ENCODE data around the genes FEZ2 and PRKD3.

- RRBS = no CpG with 5 or more reads among the region's 6 CpGs
Observed at GRCh38 chr2:32464965-32465361, 108.1 kb downstream of the BIRC6 start.

DNA sequence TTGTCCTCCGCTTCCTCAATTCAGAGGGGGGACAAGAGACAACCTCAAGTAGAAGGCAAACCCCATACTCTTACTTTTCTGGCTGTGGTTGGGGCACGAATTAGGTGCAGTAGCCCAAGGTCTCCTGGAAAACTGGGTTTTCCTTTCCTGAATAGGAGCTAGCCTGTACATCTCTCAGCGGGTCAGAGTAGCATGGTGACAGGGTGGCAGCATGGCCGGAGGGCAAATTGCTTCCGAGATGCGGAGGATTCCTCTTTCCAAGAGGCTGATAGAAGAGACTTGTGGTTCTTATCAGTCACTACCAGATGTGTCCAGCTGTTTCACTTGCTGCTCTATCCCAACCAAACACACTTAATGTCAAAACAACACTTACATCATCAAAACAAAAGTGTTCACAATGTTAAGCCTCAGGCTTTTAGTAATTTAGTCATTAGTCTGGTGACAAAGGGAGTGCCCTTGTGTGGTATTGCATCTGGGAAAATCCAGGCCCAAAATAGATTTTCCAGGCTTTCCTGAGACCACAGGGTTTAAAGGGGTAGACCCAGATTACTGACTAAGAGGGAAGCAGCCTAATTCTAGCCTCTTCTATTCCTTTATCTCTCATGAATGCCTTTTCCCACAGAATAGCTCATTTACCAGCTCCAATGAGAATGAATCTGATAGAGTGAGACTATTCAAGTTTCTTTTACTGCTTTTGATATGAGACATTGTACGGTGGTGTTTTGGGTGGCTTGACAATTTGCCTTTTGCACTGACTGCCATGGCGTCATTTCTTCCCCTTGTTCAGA is 162.0 kb downstream of the LTBP1 start:
- RRBS = no CpG with 5 or more reads among the region's 8 CpGs

GRCh38 chr2:33158491-33159177 is 211.9 kb downstream of the LTBP1 start:
- RRBS = no CpG with 5 or more reads among the region's 4 CpGs

DNA sequence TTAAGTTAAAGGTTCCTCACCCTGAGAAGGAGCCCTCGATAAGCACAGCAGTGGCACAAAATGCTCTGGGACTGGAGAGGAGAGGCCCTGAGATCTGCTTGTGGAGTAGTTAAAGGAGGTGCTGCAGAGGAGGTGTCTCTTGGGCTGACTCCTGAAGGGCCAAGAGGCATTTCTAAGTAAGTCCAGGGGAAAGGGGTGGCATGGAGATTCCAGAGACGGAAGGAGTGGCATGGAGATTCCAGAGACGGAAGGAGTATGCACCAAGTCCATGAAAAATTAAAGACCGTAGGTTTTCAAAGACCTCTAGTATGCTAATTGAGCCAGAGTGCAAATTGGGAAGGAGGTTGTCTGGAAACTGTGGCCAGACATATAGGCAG is 137.9 kb upstream of the RASGRP3 start:
- RRBS = no CpG with 5 or more reads among the region's 4 CpGs

- RRBS = no CpG with 5 or more reads among the region's 4 CpGs
Observed at GRCh38 chr2:33482429-33482868, 6.0 kb downstream of the RASGRP3 start.

GRCh38 chr2:36358295-36358865 is 2.8 kb downstream of the CRIM1 start:
- RRBS = no CpG with 5 or more reads among the region's 7 CpGs

DNA sequence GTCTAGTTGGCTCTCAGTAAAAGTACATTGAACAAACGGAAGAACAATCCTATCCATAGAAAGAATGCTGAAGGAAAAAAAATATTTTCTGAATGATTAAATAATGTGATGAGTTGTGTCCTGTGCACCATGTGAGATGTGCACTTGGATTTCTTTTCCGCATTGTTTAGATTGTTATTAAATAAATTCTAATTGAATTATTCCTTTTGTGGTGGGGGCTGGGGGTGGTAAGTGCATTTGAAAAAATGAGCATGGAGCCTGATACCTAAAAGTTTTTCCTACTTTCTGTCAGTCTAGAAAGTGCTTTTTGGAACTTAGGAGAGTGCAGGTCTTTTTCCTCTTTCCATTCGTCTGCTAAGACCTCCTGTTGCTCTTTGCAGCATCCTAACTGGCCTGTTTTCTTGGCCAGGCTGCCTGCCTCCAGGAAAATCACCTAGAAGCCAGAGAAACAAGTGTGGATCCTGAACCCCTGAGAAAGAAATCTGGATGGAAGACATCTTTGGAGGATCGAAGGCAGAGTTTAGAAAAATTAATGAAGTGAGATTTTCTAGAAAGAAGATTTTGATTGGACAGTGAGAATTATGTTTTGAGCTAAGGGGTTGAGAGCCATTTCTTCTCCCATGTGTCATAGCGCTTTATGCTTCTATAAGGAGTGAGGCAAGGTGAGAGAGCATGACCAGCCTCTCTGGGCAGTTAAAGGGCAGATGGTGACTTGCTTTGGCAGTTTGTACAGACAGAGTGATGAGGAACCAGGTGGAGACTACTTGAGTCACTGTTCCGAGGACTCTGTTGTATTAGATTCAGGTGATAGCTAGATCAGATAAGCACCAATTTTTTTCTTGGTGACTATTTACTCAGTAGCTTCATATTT is 4.2 kb downstream of the CRIM1 start:
- RRBS = no CpG with 5 or more reads among the region's 6 CpGs

GRCh38 chr2:36413294-36413609 is 57.7 kb downstream of the CRIM1 start:
- RRBS = no CpG with 5 or more reads among the region's 3 CpGs

- RRBS = no CpG with 5 or more reads among the region's 8 CpGs
Observed at GRCh38 chr2:36472987-36473580, 117.5 kb downstream of the CRIM1 start.

DNA sequence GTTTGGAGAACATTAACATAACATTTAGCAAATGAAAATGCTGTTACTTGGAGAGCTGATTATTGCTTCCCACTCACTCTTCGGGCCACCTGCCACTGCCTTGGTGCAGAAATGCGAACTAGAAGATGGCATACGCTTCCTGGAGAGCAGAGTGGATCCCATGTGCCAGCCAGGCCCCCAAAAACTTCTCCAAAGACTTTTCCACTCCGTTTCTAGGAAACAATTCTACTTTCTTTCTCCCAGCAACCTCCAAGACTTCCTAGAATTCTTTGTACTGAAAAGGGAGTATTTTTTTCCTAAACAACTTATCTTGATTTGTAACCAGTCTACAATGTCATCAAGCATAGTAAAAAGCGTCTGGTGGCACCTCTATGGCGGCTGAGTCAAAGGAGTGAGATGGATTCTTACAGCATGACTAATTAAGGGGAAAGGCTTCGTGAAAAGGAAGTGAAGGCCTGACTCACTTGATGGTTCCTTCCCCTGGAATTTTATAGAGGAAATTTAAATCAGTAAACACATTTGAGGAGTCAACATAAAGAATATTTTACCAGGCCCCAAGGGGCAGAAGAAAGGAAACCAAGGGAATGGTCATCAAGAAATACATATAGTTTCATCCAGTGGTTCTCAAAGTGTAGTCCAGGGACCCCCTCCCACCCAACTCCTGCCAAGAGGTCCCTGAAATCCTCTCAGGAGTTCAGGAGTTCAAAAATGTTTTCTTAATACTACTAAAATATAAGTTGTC is 36.5 kb downstream of the FEZ2 start:
- RRBS = no CpG with 5 or more reads among the region's 7 CpGs

- RRBS = no CpG with 5 or more reads among the region's 7 CpGs
Observed at GRCh38 chr2:36563448-36564255, 34.3 kb downstream of the FEZ2 start.

DNA sequence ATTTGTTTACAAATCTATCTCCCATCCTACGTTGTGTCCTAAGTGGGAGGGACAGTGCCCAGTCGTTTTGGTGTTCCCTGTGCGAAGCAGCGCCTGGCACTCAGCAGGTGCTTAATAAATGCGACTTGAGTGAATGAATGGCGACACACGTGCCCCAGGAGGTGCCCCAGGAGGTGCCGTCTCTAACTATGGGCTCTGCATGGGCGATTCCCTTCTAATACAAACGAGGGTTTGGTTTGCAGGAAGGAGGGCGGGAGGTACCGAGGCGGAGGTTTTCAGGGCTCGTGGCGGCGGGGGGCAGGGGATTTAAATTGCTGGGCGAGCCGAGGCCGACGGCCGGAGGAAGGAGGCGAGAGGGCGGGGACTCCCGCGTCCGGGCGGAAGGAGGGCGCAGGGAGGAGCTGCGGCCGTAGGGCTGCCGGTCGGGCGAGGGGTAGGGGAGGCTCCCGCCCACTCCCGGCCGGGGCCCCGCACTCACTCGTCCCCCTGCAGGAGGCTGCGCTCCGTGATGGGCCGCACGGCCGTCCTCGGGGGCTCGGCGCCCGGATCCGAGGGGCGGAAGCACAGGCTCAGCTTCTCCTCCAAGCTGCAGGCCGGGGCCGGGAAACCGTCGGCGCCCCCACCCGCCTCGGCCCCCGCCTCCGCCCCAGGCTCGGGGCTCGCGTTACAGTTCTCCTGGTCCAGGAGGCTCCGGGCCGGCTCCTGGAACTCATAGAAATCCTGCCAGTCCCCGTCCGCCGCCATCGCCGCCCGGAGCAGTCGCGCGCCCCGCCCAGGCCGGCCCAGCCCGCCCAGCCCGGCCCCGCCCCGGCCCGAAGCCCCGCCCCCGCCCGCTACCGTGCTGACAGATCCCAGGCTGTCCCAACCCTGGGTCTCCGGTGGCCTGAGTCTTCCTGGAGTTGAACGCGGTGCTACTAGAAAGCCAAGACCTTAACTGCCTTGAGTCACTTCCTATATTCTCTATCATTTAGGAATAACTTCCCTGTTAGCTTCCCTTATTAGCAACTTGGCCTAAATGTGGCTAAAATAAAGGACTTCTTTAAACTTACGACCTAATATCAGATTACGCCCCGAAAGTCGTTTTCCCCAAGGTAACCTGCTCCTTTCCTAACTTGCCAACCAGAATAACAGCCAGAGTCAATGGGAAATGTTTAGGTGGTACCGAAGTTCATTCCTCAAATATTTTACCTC is at the start of gene FEZ2:
Gene FEZ2 (minus strand): TSS at position 770 of the 1,191 bp plus-strand sequence.
- RRBS = 1% methylated on average over 40 of the region's 91 CpGs

GRCh38 chr2:36800345-36801000 is 104.0 kb downstream of the VIT start:
- RRBS = no CpG with 5 or more reads among the region's 15 CpGs

- RRBS = no CpG with 5 or more reads among the region's 3 CpGs
Observed at GRCh38 chr2:37141334-37141776, 15.4 kb downstream of the EIF2AK2 start.

DNA sequence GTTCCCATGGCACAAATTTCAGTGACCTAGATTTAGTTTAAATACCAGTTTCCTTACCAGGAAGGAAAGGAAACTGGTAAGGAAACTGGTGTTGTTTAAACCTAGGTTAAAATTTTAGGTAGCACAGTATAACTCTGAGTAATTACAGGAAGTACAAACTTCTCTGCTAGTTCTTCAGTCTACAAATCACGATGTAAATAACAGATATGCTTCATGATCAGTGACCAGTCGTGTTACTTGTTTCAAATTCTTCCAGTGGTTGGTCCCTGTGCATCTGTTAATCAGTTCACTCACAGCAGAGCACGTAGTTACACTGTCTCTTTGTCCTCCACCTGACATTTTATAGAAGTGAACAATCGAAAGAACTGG is 7.2 kb downstream of the EIF2AK2 start:
- RRBS = no CpG with 5 or more reads among the region's 4 CpGs

DNA sequence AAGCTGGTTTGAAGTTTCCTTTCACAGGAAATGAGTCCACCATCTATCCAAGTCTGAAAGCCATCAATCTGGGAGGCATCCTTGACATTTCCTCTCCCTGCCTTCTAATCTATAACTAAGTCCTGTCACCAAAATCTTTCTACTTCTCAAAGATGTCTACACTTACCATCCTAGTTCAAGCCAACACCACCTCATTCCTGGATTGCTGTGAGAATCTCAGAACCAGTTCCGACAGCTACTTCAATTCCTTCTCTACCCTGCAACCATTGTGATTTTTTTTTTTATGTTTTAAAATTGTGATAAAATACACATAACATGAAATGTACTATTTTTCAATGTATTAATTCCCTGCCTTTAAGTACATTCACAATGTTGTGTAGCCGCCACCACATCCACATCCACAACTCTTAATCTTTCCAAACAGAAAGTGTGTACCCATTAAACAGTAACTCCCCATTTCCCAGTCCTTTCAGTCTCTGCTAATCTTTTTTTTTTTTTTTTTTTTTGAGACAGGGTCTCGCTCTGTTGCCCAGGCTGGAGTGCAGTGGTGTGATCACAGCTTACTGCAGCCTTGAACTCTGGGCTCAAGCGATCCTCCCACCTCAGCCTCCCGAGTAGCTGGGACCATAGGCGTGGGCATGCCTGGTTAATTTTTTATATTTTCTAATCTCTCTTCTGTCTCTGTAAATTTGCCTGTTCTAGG is 3.8 kb downstream of the EIF2AK2 start:
- RRBS = no CpG with 5 or more reads among the region's 6 CpGs

DNA sequence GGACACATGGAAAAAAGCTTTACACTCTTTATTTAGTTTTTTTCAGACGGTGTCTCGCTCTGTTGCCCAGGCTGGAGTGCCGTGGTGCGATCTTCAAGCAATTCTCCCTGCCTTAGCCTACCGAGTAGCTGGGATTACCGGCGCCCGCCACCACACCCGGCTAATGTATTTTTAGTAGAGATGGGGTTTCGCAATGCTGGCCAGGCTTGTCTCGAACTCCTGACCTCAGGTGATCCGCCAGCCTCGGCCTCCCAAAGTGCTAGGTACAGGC is 11.3 kb upstream of the EIF2AK2 start:
- RRBS = no CpG with 5 or more reads among the region's 13 CpGs

DNA sequence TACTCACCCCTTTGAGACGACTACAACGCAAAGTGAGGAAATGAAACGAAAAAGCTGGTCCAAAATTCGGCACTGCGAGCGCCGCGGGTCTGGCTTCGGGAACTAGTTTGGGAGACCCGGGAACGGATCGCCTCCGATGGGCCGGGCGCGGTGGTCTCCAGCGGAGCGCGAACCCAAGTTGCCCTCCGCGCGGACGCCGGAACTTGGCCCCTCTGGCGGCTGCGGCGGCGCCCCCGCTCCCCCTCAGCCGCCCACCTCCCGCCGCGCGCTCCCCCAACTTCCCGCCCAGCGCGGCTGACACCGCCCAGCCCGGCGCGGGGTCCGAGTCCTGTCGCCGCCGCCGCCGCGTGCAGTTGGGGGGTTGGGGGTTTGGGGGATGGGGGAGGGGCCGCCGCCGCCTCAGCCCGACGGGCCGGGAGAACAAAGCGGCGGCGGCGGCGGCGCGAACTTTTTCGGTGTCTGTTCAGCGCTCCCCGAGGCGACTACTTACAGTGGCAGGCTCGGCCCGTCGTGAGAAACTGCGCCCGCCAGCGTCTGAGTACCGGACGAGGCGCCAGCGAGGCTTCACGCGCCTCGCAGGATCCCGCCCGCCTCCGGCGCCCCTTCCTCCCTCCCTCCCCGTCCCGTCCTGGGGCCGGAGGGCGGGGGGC is at the start of gene PRKD3:
Gene PRKD3 (minus strand): TSS at position 643 of the 650 bp plus-strand sequence.
- RRBS = 1% methylated on average over 35 of the region's 86 CpGs

DNA sequence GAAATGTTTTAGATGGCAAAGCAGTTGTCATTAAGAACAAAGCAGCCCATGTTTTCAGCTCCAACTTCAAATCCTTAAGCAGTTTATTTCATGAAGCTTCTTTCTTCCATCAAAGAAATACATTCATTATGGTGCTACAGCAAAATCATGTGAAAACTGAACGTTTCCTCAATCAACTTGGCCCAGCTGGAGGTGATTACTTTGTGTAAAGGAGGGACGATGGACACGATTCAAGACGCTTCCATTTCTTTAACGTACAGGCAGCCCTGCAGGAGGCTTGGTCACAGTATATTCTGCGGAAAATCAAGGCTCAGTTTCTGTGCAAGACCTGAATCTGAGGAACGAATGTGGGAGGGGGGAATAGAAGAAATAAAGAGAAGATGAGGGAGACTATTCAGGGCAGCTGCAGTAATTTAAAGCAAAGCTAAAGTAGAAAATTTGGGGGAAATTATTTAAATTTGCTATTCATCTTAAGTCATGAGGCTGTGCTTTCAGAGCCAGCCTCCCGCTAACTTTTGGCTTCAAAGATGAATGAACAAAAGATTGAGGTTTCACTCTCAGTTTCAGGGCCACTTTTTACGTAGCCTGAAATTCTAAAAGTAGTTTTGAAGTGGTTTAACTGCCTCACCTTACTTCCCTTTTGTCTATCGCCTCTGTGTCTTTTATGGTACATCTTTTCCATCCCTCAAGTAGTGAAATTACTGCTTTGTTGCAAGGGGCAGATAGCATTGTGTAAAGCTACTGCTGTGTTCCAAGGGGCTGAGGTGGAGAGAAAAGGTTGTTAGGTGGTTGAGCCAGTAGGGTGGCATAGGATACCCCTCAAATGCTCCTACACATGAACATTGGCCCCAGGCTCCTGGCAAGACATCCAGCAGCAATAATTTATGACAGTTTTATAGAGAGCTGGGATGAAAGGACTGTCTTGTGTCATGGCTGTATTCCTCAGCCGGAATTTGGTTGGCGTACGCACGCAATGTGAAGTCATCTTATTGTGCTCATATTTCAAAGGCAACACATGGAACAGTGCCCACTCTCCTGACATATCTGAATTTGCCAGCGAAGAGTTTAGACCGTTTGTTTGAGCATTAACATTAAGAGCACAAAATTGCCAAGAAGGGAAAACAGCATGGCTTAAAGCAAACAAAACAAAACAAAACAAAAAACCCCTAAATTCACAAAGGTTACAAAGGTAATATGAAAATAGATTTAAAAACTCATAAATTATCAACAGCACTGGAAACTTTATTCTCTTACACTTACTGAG is 32.0 kb downstream of the QPCT start:
- RRBS = no CpG with 5 or more reads among the region's 16 CpGs

Measured in CMK (cell line).